Sciatic nerve (tissue), 1 donor: ENCODE data around the genes WNK4 and PYY.

GRCh38 chr17:42677204-42677683, 450 bp upstream of the PLEKHH3 start:
- PRO-cap, result bidirectional peak, plus-strand start at chr17:42677367, minus-strand start at chr17:42676994; unidirectional peak, plus-strand start at chr17:42677477

GRCh38 chr17:42678925-42679495, 2.2 kb upstream of the PLEKHH3 start:
- PRO-cap, result bidirectional peak, plus-strand start at chr17:42679079, minus-strand start at chr17:42679045; bidirectional peak, plus-strand start at chr17:42679624, minus-strand start at chr17:42679313

- PRO-cap, result no peak
Observed at GRCh38 chr17:42779655-42780778, at the start of gene WNK4. TSS of gene WNK4 (plus strand) at chr17:42780610.

DNA sequence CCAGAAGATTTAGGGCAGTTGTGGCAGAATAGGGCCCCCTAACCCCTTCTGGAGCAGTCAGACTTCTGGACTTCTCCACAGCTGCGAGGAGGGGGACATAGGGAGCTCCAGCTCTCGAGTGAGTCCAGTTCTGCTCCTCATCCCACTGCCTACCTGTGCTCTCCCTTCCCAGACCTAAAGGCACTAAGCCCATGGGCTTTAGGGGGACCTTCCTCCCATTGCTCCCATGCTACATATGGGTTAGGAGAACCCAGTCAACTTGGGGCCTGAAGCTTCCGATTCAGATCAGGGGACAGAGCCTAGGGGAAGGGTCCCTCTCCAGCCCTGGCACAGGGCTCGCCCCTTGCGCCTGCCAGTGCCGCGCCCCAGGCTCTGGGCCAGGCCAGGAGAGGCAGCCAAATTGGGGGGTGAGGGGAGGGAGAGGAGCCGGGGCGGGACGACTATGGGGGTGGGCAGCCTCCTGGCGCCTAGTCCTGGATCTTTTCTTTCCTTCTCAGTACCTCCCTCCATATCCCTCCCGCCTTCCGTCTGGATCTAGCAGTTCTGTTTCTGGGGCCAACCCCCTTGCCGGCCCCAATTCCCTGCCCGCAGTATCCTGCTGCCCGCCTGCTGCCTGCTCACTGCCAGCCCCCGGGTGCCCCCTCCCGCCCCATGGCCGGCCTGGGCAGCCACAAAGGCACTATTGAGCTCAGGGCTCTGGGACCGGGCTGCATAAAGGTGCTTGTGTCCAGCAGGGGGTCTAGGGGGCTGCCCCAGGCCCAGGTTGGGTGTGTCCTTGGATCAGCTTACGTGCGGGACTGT, 1.6 kb downstream of the WNK4 start:
- PRO-cap, result no peak

GRCh38 chr17:42833944-42834286, 718 bp downstream of the PSME3 start:
- PRO-cap, result no peak

- PRO-cap, result bidirectional peak, plus-strand start at chr17:42852584, minus-strand start at chr17:42852482; bidirectional peak, plus-strand start at chr17:42853338, minus-strand start at chr17:42853165
Observed at GRCh38 chr17:42852268-42853592, 1.7 kb downstream of the AOC3 start.

DNA sequence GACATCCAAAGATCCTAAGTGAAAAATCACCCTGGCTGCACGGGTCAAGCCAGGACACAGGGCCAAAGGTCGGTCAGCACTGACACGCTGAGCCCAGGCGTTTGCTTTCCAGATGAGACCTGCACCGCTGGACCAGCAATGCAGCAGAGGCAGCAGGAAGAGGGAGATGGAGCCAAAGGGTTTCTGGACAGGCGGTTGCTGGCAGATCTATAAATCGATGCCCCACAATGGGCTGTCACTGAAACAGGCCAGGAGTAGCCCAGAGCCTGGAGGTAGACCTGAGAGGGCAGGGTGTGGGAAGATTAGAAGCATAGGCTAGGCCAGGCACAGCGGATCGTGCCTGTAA, 13.8 kb upstream of the G6PC1 start:
- PRO-cap, result no peak

DNA sequence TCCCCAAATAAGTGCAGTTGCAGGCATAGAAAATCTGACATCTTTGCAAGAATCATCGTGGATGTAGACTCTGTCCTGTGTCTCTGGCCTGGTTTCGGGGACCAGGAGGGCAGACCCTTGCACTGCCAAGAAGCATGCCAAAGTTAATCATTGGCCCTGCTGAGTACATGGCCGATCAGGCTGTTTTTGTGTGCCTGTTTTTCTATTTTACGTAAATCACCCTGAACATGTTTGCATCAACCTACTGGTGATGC, 241 bp upstream of the G6PC1 start:
- PRO-cap, result no peak

GRCh38 chr17:42994285-42994994, 3.8 kb upstream of the RPL27 start:
- PRO-cap, result no peak

DNA sequence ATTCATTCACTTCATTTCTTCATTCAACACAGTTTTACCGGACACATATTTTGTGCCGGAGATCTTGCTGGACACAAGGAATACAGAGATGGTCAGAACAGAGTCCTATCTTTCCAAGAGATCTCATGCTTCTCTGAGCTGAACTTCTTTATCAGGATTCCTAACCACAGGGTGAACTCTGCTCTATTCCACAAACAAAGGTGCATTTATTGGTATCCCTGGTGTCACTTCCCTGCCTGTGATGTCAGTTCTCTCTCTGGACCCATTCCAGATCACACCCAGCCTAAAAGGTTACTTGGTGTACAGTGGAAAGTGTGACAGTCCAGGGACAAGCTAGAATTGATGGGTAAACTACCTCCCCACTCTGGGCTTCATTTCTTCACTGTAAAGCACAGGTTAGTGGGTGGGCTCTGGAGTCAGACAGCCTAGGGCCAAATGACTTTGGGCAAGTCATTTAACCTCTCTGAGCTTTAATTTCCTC, 4.2 kb downstream of the IFI35 start:
- PRO-cap, result no peak

DNA sequence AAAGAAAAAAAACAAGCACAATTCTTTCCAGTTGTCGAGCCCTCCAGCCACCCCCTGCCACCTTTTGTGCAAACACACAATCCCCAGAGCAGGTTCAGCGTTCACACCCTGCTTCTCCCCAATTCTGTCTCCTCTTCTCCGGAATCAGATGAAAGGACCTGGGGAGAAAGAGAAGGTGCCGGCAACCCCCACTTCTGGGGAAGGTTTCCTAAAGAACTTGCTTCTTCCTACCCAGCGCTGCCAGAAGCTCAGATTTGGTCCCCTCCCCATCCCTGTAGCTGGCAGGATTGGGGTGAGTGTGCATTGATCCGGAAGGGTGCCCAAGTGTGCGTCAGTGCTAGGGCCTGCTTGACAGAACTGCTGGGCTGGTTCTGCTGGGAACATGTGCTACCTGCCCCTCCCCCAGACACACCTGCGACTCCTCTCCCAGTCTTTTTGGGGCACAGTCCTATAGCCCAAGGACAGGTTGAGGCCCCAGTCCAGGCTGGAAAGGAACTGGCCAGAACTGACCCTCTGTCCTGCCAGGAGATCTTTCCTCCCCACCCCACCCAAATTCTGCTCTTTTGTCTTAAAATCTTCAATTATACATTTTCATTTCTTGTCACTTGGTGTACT, 3.3 kb downstream of the ARL4D start:
- PRO-cap, result no peak

GRCh38 chr17:43529834-43531356, 15.7 kb downstream of the ETV4 start:
- PRO-cap, result bidirectional peak, plus-strand start at chr17:43530553, minus-strand start at chr17:43530441; unidirectional peak, minus-strand start at chr17:43530821

DNA sequence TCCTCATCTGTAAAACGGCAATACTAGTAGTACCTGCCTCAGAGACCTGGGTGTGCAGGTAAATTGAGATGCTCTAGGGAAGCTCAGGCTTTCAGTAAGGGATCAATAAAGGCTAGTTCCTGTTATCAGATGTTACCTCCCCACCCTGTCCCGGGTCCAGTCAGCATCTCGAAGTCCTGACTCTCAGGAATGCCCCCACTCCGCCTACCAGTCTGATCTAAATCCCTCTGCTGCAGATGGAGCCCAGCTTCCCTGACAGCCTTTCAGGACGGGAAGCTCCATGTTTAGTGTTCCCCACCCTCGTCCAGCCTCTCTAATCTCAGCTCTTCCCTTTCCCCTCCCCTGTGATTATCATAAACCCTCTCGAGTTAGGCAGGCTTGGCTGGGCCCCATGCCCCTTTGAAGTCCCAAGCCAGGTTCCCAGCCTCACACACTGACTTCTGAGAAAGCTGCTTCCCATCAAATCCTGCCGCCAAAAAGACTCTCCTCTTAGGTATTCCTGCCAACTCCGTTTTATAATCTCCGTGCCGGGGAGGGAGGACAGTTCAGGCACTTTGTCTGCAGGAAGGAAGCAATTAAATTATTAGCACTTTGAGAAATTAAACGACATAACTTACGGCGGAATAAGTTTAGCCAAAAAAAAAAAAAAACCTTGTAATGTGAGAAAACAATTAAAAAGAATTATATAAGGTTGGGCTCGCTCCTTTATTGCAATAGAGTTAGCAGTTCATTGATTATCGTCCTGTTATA, 16.6 kb upstream of the ETV4 start:
- PRO-cap, result no peak

GRCh38 chr17:43581460-43582025, 35.4 kb upstream of the ETV4 start:
- PRO-cap, result no peak

DNA sequence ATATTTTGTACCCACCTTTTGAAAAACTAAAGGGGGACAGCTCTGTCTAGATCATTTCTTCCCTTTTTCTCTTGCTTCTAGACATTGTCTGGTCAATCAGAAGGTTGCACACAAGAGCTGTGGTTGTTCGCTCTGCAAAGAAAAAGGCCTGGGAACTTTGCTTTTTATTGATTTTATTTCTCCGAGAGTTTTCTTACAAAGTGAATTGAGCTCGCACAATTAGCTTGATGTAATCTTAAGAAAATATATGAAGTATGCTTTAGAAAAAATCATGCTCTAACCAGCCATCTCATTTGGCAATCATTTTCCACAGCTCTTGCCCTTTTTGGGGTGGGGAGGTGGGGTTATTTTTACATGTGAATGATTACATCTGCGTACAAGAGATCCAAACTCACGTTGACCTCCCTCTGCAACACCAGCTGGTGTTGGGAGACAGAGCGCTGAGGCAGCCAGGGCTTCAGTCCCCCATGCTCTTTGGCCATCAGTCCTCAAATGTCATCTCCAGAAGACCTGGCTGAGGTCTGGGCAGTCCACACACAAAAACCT, 21.4 kb downstream of the MEOX1 start:
- PRO-cap, result no peak

DNA sequence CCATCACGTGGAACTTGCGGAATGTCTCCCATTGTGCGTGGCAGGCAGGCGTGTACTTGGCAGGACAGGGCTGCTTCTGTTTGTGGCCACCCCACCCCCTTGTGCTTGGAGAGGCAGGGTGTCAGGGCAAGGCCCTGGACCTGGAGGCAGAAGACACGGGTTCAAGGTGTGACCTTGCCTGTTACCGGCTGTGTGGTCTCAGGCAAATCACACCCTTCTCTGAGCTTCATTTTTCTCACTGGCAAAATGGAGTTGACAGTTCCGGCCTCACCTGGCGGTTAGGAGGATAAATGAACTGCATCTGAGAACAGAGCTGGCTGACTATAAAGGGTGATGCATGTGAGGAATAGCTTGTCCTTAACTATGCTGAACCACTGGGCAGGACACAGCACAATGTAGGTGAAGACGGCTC, 4.1 kb upstream of the MEOX1 start:
- PRO-cap, result no peak

GRCh38 chr17:43771329-43771821, 7.4 kb downstream of the DUSP3 start:
- PRO-cap, result no peak

GRCh38 chr17:43842583-43843250, 4.3 kb upstream of the CD300LG start:
- PRO-cap, result unidirectional peak, plus-strand start at chr17:43842882

- PRO-cap, result no peak
Observed at GRCh38 chr17:43953656-43954149, at the start of gene PYY. TSS of gene PYY (minus strand) at chr17:43953940.

DNA sequence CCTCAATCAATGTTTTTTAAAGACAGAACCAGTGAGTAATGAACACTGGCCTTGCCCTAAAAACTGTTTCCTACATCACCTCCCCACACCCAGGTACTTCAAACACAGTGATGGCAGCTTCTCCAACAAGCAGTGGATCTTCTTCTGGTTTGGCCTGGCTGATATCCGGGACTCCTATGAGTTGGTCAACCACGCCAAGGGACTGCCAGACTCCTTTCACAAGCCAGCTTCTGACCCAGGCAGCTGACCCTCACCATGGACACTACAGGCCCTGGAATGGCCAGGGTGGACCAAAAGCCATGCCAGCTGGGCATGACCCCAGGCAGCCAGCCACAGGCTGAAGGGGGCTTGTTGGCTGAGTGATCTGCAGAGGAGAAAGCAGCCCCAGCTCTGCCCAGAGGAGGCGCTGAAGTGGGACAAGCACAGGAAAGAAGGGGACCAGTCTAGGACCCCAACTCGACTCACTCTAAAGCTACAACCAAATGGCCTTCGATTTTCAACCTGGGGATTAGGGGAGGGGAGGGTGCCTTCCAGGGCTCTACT, 4.0 kb downstream of the NAGS start:
- PRO-cap, result no peak